ENCODE measurements around a stretch of chr2.

GRCh38 chr2:203869888-203870252, 2.3 kb downstream of the CTLA4 start:
- PRO-cap, 2 experiments = peak in 2 of 2 experiments; most common plus-strand start chr2:203869987 (in 2); most common minus-strand start chr2:203869963 (in 2)

GRCh38 chr2:204545564-204546298, 456 bp downstream of the PARD3B start:
- PRO-cap, 2 experiments = no peak in any of the 2 experiments

DNA sequence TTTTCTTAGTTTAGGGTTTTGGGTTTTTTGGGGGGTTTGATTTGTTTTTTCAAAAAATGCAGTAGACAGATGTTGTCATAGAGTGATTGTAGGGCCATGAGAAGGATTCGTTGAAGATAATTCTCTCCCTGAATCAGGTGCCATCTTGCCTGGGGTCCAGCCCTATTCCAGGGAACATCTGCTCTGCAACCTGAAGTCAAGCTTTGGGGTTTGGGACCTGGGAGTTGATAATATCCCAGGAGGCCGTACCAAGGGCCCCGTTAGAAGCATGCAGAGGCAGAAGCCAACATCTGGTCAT, 515.7 kb upstream of the NRP2 start:
- PRO-cap, 2 experiments = no peak in any of the 2 experiments

- PRO-cap, 2 experiments = no peak in any of the 2 experiments
Observed at GRCh38 chr2:205683600-205684715, 1.7 kb downstream of the NRP2 start.

DNA sequence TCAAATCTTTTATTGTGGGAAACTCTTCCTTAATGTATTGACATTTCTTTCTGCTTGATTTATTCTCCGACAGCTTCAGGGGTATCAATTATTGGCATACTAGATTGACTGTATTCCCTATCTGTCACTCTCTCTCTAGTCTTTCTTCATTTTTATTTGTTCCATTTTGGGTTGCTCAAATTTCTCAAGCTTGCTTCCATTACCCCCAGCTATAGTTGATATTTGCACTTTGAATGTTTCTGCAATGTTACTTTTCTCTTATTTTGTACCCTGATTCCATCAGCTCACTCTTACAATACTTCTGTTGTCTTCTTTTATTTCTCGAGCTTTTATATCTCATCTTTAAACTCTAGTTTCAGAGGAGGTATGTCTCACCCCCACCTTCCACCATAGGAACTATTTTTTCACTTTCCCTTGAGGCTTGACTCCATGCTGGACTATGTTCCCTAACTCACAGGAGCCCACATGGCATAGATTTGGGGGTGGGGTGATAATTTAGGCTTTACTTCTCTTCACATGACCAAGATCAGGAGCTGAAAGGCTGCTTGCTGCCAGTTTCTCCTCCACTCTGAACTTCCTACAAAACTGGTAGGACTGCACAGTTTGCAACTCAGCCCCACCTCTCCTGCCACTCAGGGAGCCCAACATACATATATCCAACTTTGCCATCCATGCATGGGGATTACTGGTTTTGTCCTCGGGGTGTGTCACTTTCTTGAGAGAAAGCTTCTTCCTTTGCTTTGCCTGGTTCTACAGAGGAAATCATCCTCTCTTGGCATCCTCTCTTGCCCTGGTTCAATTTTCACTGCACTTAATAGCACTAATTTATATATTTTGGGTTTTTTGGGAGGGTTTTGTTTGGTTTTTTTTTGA, 14.3 kb downstream of the INO80D start:
- PRO-cap, 2 experiments = peak in 2 of 2 experiments; most common minus-strand start position 288 of the sequence (in 2)

DNA sequence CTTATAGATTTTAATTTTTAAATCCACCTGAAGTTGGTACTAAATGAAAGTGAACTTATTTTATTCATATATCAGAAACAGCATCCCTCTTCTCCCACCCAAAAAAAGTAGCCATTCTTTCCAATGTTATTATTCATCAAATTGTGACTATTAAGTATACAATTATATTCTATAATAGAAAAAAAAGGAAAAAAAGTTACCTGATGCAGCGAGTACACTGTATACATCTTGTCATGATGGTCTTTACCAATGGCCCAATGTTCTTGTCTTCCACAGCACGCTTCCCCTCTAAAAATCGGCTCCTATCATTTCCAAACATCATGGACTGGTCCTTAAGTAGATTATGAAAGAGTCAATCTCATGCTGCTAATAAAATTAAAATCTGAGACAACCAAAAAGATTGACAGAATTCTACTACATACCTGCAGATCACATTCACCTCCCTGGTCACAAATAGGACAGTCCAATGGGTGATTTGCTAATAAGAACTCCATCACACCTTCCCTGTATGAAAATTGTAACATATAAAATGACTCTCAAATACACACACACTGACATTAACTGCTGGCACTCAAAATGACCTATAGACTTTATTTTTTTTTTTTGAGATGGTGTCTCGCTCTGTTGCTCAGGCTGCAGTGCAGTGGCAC, 11.8 kb downstream of the NDUFS1 start:
- PRO-cap, 2 experiments = no peak in any of the 2 experiments

DNA sequence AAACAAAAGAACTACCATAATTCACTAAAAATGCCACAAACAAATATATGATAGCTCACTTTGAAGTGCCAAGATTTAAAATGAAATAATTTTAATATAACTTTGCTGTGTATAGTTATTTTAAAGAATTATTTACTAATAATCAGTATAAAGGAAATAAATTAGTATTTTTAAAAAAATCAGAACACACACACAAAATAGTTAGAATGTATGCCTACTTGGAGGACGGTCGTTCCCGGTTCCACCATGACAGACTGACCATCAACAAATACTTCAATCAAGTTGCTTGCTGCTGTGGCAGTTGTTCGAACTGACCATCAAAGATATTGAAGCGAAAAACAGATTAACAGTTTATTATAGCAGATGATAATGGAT, 7.1 kb downstream of the NDUFS1 start:
- PRO-cap, 2 experiments = no peak in any of the 2 experiments

DNA sequence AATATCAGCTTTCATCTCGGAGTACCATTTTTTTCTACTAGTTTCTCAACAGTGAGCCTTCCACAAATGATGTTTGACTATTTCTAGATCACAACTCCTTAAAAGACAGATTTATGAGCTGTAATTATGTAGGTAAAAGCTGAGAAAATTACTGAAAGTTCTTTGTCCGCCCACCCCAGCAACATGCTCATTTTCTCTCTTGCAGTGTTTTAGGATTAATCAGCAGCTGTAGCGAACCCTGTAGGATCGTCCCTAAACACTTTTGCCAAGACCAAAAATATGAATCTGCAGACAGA, 361 bp downstream of the CMKLR2 start:
- PRO-cap, 2 experiments = no peak in any of the 2 experiments

GRCh38 chr2:206526185-206526553, 82.8 kb downstream of the ADAM23 start:
- PRO-cap, 2 experiments = no peak in any of the 2 experiments

- PRO-cap, 2 experiments = no peak in any of the 2 experiments
Observed at GRCh38 chr2:206799063-206799503, 33.7 kb downstream of the FASTKD2 start.

DNA sequence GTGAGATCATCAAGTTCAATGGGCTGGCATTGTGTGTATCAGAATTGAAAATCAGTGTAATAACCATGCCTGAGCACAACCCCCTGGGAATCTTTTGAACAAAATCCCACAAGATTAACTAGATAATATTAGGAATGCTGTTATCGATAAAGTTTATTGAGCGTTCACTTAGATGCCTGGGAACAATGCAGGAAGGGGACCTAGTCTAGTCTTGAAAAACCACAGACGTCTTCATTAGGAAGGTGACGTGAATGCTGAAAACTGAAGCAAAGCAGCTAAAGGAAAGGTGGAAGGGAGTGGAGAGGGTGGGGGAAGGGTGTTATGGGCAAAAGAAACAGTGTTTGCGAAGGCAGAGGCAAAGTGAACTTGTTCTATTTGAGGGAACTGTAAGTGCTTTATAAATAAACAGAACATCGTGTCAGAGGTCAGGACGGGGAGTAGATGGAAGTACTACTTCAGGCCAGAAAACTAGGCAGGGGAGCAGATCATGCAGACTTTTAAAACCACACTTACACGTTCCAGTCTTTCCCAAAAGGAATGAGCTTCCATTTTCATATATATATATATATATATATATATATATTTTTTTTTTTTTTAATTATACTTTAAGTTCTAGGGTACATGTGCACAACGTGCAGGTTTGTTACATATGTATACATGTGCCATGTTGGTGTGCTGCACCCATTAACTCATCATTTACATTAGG, 57.8 kb downstream of the FASTKD2 start:
- PRO-cap, 2 experiments = no peak in any of the 2 experiments

GRCh38 chr2:207075830-207076599, 89.7 kb downstream of the KLF7 start:
- PRO-cap, 2 experiments = no peak in any of the 2 experiments

DNA sequence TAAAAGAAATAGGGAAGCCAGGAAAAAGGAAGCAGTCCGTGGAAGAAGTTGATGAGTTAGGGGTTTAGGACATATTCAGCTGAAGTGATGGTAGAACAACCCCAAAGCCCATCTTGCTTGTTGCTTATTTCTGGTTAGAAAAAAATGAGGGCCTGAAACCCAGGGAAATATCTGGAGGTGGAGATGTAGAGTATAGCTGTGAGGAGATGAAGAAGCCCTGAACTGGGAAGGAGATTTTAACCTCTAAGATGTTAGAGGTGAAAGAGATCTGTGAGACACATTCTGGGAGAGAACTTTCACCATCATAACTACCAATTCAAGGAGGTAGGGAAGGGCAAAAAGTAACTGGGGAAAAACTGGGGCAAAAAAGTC, 7.9 kb downstream of the KLF7 start:
- PRO-cap, 2 experiments = no peak in any of the 2 experiments

- PRO-cap, 2 experiments = no peak in any of the 2 experiments
Observed at GRCh38 chr2:207253890-207254503, 88.2 kb upstream of the KLF7 start.

DNA sequence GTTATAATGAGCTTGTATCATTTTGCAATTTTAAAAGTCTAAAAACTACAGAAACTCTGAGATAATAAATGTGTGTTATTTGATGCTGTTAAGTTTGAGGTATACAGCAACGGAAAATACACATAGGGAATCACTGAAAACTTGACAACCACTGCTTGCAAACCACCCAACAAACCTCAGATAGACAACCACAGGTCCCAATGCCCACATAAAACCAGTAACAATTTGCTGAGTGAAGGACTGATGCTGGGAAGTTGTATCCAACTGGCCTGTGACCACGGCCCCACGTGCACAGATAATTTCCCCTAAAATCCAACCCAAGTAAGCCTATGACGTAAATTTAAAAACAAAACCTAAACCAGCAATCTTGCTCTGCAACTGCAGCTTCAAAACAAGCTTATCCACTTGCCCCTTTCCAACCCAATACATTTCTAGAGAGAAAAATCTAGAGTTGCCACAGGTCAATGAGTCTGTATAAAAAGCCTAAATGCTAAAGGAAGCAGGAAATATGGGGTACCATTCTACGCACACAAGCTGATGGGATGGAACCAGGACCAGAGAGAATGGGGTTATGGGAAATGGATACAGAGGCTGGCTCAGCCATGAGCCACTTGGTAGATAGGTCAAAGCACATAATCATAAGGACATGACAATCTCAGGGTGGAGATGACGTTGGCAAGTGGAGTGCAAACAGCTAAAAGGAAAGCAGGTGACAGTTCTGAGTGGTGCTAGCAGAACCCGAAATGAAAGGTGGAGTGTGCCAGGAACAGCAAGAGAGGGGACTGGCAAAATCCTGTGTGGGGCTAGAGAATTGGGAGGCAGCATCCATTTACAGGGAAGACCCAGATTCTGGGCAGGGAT, 27.8 kb upstream of the CREB1 start:
- PRO-cap, 2 experiments = no peak in any of the 2 experiments

- PRO-cap, 2 experiments = no peak in any of the 2 experiments
Observed at GRCh38 chr2:207504304-207505277, 25.2 kb upstream of the CREB1 start.

DNA sequence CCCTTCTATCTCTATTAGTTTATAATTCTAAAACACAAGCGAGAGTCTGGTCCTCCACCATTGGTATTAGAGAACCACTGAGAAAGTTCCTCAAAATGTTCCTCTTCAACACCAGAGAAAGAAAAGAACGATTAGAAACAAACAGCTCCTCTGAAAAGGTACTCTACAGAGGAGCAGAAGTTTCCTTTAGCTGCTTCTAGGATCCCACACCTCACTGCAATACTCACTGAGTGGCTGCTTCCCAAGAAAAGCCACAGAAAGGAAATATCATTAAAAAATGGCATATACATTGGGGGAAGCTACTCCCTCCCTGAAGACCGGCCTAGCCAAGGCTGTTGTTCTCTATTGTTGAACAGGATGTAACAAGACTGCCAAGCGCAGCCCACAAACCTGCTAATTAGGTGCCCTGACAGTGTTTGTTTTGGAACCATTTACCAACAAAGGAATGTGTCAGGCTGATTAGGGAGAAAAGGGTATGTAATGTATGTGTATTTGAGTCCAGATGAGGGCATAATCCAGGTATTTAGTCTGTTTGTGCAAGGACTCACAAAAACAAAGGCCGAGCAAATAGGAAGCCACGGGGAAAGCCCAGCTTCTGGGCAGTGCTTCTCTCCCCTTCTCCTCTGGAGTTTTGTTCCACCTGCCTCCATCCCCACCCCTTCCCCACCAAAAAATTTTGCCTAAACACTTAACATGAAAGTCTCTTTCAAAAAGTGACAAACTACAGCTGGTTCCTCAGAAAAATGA, 78.0 kb upstream of the FZD5 start:
- PRO-cap, 2 experiments = no peak in any of the 2 experiments

- PRO-cap, 2 experiments = no peak in any of the 2 experiments
Observed at GRCh38 chr2:207897445-207897767, 127.7 kb upstream of the FZD5 start.

DNA sequence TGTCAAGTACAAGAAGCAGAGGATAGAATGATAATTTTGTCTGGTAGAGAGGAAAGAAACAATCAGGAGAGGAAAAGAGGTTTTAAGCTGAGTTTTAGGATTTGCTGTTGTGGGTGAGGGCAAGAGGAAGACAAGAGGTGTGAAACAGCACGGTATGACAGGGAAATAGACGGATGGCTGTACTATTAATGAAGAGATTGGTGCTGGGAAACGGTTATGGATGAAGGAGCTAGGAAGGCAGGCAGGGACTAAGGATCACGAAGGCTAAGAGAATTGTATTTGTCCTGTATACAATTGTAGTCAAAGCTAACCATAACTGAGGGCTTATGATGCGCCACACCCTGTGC, 86.1 kb downstream of the PLEKHM3 start:
- PRO-cap, 2 experiments = no peak in any of the 2 experiments

- PRO-cap, 2 experiments = no peak in any of the 2 experiments
Observed at GRCh38 chr2:208463019-208463364, 56.4 kb downstream of the PTH2R start.

Data from cytotoxic T cell (primary cell).